Placental pericyte (primary cell): ENCODE data around the gene GBP4.

- CAGE, long polyA plus RNA, result no peak
Observed at GRCh38 chr1:85605566-85605832, 24.9 kb downstream of the CCN1 start.

DNA sequence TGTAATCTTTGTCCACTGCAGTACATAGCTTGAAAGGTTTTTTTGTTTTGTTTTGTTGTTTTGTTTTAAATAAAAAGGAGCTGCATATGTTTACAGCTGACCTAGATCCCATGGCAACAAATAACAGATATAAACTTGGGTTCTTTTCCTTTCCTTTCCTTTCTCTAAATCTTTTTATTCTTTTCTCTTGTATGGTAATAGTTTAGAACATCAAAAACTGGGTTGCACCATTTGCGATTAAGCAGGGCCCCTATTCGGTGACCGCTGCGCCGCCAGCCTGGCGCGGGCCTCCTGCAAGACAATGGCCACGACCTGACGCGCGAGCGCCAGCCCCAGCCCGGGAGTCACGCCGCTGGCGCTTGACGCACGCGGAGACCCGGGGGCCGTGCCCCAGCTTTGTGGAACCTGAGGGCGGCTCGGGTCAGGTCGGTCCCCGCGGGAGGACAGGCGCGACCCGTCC lies 35.2 kb downstream of the CCN1 start:
- CAGE, long polyA plus RNA, result no peak

GRCh38 chr1:86714063-86714453 lies 9.7 kb downstream of the SH3GLB1 start:
- CAGE, long polyA plus RNA, result no peak

DNA sequence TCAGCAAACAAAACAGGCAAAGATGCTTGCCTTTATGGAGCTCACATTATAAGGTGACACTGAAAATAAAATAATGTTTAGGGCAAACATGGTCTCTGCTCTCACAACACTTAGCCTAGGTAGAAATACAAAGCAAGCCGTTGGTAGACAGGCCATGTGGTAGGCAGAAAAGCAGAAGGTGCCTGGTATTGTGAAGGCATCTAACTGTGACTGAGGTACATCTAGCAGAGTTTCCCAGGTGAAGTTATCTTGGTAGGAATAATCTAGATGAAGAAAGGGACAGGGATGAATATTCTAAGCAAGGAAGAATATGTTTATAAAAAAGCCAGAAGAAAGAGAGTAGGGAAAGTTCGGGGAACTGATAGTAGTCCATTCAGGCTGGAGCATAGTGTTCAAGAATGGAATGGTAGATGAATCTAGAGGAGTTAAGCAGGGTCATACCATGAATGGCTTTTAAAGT lies 31.4 kb downstream of the SH3GLB1 start:
- CAGE, long polyA plus RNA, result no peak

DNA sequence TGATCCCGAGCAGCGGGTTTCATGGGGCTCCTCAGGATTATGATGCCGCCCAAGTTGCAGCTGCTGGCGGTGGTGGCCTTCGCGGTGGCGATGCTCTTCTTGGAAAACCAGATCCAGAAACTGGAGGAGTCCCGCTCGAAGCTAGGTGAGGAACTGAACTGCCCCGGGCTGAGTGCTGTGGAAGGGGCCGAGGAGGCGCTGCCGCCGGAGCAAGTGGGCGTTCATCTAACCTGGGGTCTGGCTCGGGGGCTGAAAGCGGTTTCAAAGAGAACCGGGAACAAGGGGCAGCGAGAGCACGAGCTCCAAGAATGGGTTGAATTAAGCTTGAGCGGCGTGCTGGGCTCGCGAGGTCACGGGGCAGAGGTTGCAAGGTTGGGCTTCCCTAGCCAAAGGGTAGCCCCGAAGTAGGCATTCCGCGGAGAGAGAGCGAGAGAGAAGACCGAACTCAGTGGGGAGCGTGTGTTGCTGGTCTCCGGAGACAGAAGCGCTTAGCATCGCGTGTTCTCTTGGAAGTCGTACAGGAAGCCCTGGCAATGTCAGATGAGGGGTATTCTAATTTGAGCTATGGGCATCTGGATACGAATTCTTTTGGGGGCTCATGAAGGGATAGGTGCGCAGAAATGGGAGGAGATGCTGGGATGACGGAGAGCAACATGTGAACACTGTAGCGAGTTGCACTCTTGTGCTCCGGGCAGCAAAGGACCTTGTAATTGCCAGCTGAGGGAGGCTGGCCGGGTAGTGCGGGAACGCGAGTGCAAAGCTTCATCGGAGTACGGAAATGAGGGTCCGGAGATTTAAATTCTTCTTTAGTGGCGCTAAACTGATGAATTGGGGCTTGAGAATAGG lies 804 bp downstream of the HS2ST1 start:
- CAGE, long polyA plus RNA, result no peak

DNA sequence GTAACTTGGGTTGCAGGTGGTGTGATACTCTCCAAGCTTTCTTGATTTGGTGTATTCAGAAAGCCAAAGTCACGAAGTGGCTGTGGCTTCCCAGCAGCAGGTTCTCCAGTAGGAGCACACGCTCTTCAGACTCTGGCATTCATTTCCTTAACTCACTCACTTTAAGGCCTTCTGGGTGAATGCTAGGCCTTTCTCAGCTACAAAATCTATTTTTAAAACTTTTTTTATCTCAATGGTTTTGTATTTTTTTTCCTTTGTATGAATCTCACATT lies 22.9 kb upstream of the PKN2 start:
- CAGE, long polyA plus RNA, result no peak

DNA sequence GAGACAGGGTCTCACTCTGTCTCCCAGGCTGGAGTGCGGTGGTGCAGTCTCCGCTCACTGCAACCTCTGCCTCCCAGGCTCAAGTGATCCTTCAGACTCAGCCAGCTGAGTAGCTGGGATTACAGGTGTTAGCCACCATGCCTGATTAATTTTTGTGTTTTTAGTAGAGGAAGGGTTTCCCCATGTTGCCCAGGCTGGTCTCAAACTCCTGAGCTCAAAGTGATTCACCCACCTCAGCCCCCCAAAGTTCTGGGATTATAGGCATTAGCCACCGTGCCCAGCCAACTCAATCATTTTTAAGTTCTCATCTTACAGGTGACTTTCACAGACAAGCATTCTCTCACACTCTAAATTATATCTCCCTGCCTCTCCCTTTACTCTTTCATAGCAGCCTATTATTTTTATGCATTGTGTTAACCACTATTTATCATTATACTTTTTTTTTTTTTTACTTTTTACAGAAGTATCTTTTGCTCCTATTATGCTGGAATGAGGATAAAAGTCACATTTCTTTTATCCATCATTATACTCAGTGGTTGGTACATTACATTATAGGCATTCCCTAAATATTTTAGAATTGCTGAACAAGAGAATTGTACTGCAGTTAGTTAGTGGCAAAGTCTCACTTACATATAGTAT lies 9.8 kb downstream of the GBP2 start:
- CAGE, long polyA plus RNA, result no peak

DNA sequence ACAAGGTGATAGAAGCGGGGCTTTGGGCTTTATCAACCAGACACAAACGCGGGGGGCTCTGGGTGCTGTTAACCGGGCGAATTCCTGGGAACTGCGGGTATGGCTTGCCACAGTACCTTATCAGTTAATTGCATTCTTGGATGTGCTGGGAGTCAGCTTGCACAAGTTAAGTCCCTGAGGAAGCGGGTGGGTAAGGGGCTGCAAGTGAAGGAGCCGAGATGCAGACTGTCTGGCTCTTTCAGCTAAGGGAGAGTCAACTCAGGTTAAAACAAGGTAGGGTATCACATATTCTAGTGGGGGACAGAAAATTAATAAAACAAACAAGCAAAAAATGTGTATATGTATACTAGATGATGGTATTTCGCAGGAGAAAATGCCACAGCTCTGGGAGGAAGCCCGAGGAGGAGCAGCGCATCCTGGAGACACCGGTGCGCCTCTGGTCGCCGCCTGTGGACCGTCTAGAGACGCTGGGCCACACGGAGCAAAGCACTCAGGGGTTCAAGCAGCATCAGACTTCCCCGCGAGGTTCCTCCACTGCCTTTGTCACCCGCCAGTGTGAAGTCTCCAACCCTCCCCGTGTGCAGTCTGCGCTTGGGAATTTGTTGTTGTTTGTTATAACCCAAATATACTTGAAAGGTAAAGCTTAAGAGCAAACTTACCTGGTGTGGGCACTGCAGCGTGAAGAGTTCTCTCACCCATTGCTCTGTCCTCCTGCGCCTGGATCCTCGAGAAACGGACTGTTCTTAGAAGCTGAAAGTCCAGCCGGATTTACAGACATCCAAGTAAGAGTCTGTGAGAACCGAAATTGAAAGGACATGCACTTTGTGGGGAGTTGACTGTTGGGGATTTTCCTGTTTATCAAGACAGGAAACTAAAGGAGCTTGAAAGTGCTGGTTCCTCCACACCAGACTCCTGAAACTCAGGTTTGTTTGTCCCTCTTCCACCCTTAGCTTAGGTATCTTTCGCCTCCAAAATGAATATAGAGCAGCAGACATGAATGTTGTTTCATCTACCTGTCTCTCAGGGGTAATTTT lies at the start of gene GBP4:
TSS of gene GBP4 (minus strand) at position 807 of the 1,034 bp plus-strand sequence.
- CAGE, long polyA plus RNA, result no peak

GRCh38 chr1:89418445-89418808 lies 54.6 kb downstream of the GBP6 start:
- CAGE, long polyA plus RNA, result no peak

DNA sequence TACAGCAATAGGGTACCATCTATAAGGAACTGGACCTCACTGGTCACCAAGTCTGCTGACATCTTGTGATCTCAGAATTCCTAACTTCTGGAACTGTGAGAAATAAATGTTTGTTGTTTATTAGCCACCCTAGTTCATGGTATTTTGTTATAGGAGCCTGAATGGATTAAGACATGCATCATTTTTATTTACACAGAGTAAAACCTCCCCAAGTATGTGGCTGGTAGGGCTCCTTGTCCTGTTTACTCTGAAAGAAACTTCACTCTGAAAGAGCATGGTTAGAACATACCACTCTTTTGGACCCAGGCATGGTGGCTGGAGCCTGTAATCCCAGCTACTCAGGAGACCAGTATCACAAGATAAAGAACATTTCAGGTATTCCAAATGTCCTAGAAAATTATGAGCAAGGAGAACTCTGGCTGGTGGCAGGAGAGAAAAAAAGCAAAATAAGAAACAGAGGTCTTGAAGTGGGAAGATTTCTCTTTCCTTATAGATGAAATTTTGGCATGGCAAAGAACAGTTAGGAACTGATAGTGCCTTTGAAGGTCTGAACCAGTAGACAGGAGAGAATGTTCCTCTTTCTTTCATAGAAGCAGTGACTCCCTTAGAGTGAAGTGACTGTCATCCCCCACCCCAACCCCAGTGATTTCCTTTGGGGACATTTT lies 13.3 kb downstream of the LRRC8B start:
- CAGE, long polyA plus RNA, result no peak

DNA sequence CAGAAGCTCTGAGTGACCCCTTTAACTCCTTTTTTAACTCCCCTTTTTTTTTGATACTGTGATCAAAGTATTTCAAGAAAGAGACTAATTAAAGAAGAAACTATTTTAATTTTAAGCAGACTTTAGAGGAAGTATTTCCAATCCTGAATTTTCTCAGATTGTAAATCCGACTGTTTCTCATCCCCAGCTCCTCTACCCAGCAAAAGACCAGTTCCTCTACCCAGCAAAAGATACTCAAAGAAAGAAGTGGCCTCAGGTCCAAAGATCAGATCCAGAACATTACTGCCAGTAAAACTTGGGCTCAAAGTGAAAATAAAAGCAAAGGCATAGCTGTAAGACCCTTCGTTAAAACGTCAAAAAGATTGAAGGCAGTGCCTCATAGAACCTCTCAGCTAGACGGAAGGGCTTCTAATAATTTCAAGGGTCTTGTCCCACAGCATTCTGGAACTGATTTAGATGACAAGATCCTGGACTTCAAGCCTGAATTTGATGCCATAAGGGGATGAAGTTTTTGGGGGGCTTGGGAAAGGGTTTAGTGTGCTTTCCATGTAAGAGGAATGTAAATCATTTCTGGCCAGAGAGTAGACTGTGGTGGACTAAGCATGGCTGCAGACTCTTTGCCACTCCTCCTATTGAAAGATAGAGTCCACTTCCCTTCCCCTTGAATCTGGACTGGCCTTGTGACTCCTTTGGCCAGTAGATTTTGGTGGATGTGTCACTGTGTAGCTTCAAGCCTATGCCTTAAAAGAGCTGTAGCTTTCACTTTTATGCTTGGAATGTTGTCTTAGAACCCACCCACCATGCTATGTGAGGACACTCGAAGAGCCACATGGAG lies 50.1 kb downstream of the LRRC8B start:
- CAGE, long polyA plus RNA, result no peak

GRCh38 chr1:89582568-89583164 lies 50.3 kb upstream of the LRRC8C start:
- CAGE, long polyA plus RNA, result no peak

GRCh38 chr1:89611763-89612193 lies 21.1 kb upstream of the LRRC8C start:
- CAGE, long polyA plus RNA, result no peak

DNA sequence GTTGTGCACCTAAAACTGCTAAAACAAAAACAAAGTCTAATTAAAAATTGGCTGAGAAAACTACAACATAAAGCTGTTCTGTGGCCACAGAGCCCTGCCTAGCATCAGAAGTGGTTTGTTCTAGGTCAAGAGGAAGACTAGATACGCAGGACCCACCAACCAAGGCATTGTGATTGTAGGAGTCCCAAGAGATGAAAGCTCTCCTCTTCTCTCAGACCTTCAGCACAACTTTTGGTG lies 80.9 kb upstream of the LRRC8D start:
- CAGE, long polyA plus RNA, result no peak

DNA sequence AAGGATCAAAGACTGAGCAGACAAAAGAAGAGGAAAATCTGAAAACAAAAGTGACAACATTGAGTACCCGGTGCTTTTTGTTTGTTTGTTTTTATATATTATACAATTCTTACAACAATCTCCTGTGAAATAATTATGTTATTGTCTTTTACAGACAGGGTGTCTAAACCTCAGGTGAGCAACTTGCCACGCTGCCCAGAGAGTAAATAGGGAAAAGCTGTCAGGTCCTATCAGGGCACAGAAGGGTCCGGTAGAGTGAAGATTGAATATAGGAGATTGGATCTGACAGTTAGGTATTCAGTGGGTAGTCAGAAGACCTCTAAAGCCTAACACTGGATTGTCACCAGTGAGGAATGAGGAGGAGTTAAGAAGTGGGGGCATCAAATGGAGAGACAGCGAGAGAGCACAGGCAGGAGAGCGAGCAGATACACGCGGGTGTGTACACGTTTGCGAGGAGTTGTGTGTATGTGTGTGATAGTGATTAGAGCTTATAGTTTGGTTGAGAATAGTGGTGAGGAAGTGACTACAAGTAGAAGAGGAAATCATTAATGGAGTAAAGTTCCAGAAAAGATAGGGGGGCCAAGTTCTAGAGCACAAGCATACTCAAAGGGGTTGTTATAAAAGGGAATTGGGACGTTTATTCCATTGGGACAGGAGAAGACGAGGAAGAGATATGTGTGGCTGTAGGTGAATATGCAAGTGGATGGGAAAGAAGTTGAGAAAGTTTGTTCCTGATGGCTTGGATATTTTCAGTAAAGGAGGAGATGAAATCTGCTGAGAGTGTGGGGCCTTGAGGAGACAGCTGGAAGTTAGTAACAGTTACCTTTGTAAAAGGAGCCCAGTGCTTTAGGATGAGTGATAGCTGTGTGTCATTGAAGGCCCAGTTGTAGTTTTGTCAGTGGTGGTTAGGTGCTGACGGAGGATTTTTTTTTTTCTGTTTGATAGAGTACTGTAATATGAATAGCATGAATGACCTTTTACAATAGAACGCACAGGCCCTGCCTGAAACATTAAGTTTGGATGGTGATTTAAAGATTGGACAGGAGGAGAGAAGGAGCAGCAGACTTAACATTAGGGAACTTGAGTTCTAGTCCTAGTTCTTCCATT lies 33.0 kb downstream of the LRRC8D start:
- CAGE, long polyA plus RNA, result no peak

DNA sequence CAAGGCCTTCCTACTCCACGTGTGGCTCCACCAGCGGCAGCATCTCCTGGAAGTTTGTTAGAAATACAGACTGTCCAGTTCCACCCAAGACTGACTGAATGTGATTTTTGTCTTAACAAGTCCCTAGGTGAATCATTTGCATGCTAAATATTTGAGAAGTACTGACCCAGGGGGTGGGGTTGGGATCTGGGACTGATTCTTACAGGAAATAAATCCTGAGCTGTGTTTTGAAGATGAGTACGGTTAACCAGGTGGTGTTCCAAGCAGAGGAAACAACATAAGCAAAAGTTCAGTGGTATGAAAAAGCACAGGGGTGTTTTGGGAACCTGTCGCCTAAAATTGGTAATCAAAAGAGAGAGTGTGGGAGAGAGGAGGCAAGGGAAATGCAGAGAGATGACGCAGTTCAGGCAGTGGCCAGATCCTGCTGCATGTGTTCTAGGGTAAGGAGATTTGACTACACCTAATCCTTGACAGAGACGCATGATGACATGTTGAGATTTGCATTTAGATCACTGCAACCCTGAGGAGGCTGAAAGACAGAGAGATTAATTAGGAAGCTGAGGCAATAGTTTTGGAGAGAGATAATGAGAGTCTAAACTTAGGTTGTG lies 3.8 kb upstream of the ZNF326 start:
- CAGE, long polyA plus RNA, result no peak

DNA sequence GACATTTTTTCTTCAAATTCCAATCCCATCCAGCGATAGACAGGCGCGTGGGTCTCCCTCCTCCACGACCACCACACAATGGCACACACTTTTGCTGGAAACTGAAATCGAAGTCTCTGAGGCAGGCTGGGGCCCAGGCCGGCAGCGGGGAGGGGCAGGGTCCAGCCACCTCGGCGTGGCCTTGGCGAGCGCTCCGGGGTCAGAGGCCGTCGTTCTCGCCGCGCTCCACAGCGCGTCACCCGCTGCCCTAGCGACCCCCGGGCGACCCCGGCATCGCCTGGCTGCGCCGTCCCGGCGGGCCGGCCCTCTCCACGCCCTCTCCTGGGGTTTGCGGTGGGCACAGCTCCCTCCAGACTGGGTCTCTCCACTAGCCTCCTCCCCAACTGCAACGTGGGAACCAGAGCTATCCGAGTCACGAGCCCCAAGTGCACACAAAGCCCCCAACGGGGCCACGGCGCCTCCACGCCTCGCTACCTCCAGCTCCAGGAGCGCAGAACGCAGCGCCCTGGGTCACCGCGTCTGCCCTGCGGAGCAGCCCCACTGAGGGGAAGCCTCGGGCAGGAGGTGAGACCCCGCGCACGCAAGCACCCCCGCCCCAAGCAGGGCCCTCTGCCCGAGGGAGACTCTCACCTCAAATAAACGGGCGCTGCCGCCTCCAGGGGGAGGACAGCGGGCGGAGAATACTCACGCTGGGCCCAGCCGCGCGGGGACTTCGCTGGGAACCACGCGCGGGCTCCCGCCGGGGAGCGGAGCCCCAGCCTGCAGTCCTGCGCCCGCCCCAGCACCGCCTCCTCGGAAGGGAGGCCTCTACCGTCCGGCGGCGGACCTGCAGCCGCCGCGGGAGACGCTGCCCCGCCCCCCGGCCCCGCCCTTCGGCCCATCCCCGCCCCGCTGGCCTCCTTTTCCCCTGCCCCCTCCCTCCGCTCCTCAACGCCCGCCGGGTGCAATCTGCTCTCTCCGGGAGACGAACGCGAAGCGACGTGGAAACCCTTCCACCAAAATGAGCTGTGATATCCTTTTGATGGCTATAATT lies 134.1 kb upstream of the BARHL2 start:
- CAGE, long polyA plus RNA, result no peak

- CAGE, long polyA plus RNA, result no peak
Observed at GRCh38 chr1:90938729-90939350, 83.0 kb downstream of the ZNF644 start.

DNA sequence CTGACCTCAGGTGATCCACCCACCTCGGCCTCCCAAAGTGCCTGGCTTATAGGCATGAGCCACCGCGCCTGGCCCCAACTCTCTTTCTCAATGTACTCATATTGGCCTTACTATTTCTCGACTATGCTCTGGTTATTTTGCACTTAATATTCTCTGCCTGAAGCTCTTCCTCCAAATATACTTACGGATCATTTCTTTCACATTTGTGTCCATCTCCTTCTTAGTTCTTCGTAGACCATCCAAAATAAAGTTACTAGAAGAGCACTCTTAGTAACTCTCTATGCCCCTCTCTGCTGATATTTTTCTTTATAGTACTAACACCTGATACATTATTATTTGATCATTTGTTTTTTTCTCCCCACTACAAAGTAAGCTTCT lies 55.9 kb downstream of the ZNF644 start:
- CAGE, long polyA plus RNA, result no peak

DNA sequence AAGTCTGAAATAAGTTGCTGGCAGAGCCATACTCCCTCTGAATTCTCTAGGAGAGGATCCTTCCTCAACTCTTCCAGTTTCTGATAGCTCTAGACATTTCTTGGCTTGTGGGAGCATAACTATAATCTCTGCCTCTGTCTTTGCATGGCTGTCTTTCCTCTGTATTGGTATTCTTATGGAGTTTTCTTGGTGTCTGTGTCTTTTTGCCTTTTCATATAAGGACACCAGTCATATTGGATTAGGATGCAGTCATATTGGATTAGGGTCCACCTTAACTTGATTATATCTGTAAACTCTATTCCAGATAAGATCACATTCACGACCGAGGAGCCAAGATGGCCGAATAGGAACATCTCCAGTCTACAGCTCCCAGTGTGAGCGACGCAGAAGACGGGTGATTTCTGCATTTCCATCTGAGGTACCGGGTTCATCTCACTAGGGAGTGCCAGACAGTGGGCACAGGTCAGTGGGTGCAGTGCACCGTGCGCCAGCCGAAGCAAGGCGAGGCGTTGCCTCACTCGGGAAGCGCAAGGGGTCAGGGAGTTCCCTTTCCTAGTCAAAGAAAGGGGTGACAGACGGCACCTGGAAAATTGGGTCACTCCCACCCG lies 118.2 kb downstream of the HFM1 start:
- CAGE, long polyA plus RNA, result no peak